Measurements from ENCODE around the gene RELB.

- PRO-cap = no peak
Measured at GRCh38 chr19:44944627-44945243, 1.1 kb upstream of the APOC2 start.

DNA sequence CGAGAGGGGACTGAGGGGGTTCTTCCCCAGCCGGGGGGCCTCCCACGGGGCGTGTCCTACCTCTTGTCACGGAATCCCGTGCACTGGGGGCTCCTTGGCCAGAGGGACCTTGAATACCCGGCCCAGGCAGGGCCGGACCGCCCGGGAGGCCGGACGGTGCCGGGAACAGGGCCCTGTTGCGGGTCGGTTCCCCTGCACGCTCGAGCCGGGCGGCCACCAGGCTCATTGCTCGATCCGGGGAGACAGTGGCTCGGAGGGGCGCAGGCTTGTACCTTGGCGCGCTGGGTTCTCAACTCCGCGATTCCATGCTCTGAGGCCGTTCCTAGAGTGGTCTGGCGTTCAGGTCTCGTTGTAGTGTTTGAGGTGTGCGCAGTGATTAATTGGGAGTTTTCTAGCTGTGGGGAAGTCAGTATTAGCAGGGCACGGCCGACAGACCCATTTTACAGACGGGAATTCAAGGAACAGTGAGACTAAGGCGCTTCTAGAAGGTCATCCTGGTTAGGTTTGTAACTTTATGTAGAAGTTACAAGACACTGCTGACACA is 370 bp downstream of the CLPTM1 start:
- PRO-cap = no peak

DNA sequence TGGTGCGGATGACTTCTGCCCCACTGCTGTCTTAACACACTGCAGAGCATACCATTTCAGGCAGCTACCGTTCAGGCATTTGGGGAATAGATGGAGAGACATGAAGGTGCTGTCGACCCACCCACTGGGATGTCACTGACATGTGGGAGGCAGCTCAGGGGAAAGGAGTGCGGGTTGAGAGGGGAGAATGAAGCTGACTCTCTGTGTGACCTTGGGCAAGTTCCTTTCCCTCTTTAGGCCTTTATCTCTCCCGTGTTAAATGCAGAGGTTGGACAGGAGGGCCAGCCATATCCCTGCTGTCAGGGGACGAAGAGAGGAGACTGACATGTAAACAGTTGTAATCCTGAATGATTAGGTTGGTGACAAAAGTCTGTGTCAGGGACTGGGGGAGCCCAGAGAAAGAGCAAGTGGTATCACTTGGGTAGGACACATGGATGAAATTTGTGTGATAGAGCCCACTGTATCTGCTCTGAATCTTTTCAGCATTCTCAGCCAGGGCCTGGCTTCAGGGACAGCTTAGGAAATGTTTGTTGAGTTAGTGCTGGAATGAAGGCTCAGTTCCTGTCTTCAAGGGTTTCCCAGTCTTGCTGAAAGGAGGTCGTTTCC is 1.0 kb downstream of the CLPTM1 start:
- PRO-cap = no peak

DNA sequence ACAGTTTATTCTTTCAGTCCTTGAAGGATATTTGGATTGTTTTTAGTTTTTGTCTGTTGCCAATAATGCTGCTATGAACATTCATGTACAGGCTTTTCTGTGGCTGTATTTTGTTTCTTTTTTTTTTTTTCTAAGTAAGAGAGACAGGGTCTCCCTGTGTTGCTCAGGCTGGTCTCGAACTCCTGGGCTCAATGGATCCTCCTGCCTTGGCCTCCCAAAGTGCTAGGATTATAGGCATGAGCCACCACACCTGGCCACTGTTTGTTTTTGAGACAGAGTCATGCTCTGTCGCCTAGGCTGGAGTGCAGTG is 3.9 kb downstream of the CLPTM1 start:
- PRO-cap = no peak

DNA sequence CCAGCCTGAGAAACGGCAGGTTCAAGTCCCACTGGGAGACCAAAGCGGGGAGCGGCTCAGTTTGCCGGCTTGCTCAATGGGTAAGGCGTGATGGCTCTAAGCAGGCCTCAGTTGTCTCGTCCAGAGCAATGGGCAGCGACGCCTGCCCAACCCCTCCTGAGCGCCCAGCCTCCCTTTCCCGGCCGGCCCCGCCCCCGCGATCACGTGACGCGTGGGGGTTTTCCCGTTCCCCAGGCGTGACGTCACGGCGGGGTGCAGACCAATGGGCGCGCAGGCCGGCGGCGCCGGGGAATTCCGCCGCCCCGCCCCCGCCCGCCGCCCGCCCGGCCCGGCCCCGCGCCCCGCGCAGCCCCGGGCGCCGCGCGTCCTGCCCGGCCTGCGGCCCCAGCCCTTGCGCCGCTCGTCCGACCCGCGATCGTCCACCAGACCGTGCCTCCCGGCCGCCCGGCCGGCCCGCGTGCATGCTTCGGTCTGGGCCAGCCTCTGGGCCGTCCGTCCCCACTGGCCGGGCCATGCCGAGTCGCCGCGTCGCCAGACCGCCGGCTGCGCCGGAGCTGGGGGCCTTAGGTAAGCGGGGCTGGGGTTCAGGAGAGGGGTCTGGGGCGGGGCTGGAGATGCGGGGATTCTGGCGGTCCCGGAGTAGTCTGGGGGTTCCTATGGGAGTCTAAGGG is at the start of gene RELB:
Gene RELB (plus strand): TSS at position 346 of the 671 bp plus-strand sequence.
- PRO-cap = no peak

DNA sequence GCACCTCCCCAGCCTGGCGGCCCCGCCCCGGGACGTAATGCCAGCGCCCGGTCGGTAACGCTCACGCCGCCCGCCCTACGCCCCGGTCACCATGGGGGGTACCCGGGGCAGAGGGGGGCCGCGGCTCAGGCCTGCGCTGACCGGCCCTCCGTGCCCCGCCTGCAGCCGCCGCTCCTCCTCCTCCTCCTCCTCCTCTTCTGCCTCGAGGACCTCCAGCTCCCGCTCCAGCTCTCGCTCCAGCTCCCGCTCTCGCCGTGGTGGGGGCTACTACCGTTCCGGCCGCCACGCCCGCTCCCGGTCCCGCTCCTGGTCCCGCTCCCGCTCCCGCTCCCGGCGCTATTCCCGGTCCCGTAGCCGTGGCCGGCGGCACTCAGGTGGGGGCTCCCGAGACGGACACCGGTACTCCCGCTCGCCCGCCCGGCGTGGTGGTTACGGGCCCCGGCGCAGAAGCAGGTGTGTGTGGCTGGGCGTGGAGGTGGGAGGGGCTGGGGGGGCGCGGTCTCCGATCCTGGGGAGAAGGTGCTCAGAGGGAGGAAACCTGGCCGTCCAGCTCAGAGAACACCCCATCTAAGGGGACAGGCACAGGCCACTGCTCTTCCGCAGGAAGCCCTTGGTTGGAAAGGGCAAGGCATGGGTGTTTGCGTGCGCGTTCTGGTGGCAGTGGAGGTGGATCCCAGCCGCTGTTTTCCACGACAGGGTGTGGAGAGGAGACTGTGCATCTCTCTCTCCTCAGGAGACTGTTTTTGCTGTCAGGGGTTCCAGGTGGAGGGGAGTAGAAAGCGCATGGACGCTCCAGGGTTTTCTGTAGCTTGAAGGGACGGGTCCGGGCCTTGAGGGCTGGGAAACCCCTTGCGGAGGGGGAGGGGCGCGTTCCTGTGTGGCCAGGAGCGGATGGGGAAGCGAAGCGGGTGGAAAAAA is 11.8 kb downstream of the ZNF296 start:
- PRO-cap = no peak

DNA sequence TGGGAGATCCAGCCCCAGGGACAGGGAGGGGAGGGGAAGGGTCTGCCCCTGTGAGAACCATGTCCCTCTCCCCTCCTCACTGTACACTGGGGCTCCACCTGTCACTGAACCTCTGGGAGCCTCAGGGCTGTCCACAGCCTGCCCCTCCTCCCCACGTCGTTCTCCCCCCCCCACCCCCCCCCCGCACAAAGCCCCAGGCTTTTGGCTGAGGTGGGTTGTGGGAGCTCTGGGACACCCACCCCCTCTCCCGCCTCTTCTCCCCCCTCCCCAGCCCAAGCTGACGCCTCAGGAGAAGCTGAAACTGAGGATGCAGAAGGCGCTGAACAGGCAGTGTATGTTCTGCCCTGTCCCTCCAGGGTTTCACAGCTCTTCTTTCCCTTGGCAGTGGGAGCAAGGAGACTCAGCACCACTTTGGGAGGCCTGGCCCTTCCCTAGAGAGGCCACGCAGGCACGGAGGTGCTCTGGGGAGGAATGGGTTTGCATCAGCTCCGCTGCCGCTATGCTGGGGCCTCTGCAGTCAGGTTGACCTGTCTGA is 8.1 kb downstream of the ZNF296 start:
- PRO-cap = no peak

DNA sequence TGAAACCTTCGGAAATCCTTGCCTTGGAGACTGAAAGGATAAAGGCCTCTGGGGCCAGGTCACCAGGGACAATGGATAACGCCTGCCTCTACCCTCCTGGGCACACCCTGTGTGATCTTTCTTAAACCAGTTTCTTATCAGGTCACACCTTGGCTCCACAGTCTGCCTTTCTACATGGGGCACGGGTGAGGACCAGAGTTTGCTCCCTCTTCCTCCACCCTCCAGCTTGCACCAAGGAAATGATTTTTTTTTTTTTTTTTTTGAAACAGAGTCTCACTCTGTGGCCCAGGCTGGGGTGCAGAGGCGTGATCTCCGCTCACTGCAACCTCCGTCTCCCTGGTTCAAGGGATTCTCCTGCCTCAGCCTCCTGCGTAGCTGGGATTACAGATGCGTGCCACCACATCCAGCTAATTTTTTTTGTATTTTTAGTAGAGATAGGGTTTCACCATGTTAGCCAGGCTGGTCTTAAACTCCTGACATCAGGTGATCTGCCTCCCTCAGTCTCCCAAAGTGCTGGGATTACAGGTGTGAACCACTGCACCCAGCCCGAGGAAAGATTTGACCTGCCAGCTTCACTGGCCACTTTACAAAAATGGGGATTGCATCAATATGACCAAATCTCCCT is 1.2 kb downstream of the GEMIN7 start:
- PRO-cap = no peak

DNA sequence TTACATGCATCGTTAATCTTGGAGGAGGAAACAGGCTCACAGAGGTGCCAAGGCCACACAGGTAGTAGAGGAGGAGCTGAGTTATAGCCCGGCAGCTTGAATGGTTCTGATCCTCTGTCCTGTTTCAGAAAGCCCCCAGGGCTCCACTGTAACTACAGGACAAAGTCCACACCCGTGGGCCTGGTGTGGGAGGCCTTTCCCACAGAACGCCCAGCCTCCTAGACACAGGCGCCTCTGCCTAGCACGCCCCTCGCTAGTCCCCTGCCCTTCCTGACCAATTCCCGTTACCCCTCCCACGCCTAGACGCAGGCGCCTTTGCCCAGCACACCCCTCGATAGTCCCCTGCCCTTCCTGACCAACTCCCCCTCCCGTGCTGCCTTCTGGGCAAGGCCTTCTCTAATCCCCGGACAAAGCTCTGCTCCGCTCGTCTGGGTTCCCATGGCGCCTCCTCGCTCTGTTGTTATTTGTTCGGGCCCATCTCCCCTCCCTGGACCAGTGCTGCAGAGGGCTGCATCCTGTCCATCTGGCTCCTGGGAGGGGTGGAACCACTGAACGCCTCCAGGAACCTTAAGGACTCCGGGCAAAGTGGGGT is 10.9 kb downstream of the PPP1R37 start:
- PRO-cap = no peak

- PRO-cap = no peak
Measured at GRCh38 chr19:45170544-45171064, 7.4 kb downstream of the TRAPPC6A start.

DNA sequence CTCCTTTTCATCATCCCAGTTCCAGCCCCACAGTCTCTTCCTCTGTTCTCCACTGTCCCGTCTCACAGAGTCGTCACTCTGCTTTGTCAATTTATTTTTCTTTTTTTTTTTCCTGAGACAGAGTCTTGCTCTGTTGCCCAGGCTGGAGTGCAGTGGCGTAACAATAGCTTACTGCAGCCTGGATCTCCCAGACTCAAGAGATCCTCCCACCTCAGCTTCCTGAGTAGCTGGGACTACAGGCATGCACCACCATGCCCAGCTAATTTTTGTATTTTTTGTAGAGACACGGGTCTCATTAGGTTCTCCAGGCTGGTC is 668 bp upstream of the EXOC3L2 start:
- PRO-cap = no peak

- PRO-cap = no peak
Measured at GRCh38 chr19:45258885-45259279, 7.8 kb downstream of the MARK4 start.

- PRO-cap = no peak
Measured at GRCh38 chr19:45280312-45281313, 29.5 kb downstream of the MARK4 start.

DNA sequence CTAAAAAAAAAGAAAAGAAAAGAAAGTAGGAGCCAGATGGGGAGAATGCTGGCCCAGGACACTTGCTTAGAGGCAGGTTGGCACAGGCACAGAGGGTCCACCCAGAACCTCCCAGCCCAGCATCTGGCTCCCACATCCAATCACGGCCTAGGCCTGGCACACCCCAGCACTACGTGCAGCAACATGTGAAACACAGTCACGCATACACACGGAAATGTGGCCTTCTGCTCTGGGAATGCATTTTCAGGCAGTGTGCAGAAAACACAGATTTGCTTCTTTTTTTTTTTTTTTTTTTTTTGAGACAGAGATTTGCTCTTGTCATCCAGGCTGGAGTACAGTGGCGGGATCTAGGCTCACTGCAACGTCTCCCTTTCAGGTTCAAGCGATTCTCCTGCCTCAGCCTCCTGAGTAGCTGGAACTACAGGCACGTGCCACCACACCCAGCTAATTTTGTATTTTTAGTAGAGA is 20.8 kb upstream of the FOSB start:
- PRO-cap = no peak

- PRO-cap = no peak
Measured at GRCh38 chr19:45468103-45468753, 432 bp downstream of the FOSB start.

GRCh38 chr19:45525724-45526697 is 18.7 kb downstream of the VASP start:
- PRO-cap = no peak

- PRO-cap = no peak
Measured at GRCh38 chr19:45553345-45553818, 31.2 kb downstream of the OPA3 start.

DNA sequence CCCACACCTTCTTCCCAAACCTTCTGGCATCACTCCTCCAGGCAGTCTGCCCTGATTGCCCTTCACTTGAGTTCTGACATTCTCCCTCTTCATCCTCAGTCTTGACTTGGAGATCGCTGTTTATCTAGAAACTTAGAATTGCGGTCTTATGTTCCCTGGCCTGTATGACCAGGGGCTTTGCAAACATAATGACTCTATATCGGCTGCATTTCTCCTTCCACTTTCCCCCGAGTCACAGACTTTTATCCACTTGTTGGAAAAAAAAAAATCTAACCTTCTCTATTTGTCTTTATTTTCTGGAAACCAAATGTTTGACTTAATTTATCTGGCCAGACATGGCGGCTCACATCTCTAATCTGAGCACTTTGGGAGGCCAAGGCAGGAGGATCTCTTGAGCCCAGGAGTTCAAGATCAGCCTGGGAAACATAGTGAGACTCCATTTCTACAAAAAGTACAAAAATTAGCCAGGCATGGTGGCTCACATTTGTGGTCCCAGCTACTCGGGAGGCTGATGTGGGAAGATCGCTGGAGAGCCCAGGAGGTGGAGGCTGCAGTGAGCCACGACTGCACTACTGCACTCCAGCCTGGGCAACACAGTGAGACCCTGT is 5.4 kb upstream of the OPA3 start:
- PRO-cap = no peak

- PRO-cap = no peak
Measured at GRCh38 chr19:45597795-45598173, 4.2 kb downstream of the GPR4 start.

DNA sequence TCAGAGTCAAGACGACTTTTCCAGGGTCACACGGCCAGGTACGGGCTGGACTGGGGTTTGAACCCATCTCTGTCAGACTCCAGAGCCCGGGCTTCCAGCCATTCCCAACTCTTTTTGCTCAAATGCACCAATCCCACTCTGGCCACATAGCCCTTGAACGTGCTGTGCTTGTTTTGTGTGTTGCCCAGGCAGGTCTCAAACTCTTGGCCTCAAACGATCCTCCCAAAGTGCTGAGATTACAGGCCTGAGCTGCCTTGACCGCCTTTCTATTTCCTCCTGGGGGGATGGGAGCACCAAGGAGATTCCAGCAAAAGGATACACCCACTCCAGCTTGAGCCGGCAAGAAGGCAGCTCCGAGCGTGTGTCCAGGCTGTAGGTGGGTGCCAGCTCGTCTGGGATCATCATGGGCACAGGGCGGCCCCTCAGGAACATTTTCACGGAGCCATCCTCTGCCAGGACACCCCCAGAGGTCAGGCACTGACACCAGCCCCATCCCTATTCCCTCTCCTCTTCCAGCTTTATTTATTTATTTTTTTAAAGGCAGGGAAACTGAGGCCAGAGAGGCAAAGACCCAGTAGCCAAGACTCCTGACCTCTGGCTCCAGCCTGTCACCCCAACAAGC is 900 bp downstream of the EML2 start:
- PRO-cap = no peak